Mesenchymal stem cell of adipose (primary cell): ENCODE data around the gene TIMM22.

DNA sequence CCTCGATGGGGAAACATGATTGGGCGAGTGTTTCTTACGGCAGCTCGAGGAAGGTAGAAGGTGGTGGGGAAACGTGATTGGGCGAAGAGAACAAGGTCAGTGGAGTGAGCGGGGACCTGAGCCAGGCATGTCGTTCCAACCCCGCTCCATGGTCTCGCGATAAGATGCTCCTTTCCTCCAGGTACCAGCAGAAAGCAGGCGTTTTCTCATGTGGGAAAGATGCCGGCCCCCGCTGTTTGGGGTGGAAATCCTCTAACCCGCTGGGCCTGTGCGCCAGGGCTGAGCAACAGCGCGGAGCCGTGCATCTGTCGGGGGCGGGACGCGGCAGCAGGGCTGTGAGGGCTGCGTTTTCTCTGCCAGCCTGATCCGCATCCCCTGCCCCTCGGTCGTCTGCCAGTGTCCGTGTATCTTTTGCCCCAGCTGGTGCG is 25.6 kb upstream of the DOC2B start:
- CAGE, long polyA plus RNA: no peak

DNA sequence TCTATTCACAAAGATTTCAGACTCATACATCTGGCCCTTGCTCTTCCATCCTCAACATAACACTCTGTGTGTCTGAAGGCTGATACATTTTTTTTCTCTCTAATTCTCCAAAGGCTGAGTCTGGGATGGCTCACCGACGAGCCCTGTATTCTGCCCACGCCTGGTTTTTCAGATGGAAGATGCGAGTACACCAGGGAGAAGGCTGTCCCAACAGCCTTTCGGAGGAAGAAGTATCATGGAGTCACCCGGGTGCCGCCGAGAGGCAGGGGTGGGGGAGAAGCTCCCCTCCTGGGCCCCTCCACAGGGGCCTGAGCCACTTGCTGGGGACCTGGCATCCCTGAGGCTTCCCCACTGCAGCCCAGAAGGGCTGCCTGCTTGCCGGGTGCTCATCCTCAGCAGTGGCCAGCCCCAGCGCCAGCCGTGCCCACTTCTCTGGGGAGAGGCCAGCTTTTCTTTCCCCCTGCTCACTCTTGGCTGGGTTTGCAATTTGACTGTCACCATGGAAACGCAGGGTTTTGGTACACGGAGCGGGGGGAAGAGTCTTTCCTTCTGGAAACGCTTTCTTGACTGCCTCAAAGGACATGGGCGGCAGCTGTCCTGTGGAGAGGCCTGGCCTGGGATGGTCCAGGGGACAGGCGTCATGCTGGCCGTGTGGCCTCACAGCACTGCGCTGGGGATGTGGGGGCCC is 45.5 kb upstream of the DOC2B start:
- CAGE, long polyA plus RNA: no peak

- CAGE, long polyA plus RNA: no peak
Measured at GRCh38 chr17:333547-334624, 18.7 kb downstream of the RPH3AL start.

DNA sequence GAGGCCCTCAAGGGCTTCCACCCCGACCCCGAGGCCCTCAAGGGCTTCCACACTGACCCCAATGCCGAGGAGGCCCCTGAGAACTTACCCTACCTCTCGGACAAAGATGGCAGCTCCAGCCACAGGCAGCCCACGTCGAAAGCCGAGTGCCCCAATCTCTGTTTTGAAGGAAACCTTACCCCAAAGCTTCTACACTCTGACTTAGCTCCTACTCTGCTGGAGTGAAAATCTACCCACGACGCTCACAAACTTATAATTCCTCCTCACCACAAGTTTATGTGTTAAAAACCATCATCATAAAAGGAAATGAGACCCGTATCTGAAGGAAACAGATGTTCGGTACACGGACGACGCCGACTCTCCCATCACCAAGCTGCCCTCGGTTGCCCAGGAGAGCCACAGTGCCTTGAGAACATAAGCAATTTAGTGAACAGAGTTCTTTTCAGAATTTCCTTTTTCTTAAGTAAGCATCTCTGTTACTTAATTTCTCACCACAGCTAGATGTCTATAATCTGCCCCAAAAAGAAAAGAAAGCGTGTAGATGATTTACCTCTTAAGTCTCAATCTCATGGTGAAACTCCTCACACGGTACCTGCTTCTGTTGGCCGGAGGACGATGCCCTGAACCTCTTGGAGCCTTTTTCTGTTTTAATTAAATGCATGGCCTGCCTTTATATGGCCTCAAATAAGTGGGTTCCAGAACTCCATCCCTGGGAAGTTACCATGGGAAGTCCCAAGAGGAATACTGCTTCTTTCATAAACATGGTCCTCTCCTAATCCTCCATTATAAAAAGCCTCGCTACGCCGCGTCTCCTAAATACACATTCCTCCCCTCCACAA is 4.0 kb downstream of the C17orf97 start:
- CAGE, long polyA plus RNA: no peak

- CAGE, long polyA plus RNA: no peak
Measured at GRCh38 chr17:545115-545801, 135.1 kb downstream of the C17orf97 start.

- CAGE, long polyA plus RNA: no peak
Measured at GRCh38 chr17:559541-560349, 149.6 kb downstream of the C17orf97 start.

DNA sequence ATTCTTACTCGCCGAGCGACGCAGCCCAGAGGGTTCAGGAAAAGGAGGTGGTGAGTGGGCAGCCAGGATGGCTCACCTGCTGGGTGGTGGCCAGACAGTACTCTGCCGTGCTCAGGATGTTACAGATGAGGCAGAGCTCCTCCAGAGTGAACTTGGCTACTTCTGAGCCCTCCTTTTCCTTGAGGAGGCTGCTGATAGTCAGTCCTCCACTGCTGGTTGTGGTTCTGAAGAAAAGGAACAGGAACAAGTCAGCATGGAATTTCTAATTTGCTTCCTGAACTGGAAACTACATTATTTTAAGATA is 150.2 kb downstream of the C17orf97 start:
- CAGE, long polyA plus RNA: no peak

- CAGE, long polyA plus RNA: no peak
Measured at GRCh38 chr17:731725-731992, 737 bp upstream of the TLCD3A start.

DNA sequence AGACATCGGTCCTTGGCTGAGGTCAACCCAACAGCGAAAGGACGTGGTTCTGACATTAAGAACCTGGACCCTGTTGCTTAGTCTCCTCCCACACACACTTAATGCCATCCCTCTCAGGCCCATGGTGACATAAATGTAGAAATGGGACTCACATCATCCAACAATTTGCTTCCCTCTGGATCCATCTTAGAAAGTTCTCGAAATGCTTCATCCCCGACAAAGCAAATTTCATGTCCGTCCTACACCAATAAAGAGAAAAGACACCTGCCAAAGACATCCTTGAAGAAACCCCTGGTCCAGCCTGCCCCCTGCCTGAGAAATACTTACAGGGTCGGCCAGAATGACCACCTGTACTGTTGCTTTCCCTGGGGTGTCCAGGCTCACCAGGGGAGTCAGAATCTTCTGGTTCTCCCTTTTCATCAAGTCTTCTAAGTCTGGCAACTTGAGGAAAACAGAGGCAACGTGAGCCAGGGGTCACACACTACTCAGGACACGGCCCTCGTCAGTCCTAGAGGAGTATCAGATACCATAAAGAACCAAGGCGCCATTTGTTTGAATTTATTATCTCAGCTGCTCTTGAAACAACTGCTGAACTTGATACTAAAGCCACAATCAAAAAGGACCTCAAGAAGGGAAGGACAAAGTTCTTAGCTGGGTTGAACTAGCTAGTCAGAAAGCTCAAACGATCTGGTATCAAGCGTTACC is 12.2 kb downstream of the GLOD4 start:
- CAGE, long polyA plus RNA: no peak

- CAGE, long polyA plus RNA: no peak
Measured at GRCh38 chr17:823478-824091, 41.4 kb downstream of the MRM3 start.

DNA sequence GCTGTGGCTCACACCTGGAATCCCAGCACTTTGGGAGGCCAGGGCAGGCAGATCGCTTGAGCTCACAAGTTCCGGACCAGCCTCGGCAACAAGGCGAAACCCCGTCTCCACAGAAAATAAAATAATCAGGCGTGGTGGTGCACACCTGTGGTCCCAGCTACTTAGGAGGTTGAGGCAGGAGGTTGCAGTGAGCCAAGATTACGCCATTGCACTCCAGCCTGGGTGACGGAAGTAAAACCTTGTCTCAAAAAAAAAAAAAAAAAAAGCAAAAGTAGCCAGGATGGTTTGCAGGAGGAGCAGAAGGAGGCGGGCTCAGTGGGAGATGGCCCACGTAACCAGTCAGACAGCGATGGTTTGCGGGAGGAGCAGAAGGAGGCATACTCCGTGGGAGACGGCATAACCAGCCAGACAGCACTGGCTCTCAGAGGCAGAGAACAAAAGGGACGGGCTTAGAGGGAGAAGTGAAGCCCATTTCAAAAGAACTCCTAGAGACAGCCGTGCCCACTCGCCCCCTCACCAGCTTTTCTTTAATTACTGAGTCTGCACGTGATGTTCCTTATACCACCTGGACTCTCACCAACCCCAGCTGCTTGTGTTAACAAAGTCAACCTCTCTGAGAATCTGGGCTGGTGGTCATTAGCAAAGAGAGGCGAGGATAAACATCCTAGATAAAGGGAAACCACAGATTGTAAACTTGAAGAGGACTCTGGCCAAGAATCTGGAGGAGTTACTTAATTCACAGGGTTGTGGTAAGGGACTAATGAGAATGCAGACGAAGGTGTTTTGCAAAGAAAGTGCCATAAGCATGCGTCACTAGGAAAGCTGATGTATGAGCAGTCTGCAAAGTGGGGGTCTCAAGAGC is 52.0 kb downstream of the NXN start:
- CAGE, long polyA plus RNA: no peak

- CAGE, long polyA plus RNA: no peak
Measured at GRCh38 chr17:948226-948626, 31.4 kb downstream of the NXN start.

DNA sequence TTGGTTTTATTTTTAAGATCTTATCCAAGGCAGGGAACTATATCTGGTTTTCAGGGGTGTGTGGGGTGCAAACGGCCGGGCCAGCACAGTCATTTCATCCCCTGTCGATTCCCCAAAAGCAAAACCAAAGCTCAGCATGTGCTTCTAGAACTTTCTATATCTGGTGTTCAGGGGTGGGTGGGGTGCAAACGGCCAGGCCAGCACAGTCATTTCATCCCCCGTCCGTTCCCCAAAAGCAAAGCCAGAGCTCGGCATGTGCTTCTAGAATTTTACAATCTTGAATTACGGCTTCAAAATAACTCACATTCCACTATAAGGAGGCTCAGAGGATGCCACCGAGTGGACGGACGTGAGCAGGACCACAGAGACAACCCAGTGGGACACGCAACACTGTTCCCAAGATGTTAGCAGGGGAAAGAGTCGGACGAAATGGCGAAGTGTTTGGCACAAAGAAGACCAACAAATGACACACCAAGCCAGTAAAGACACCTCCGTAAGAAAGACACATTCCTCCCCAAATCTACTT is 29.1 kb downstream of the NXN start:
- CAGE, long polyA plus RNA: no peak

- CAGE, long polyA plus RNA: no peak
Measured at GRCh38 chr17:974961-975731, 4.4 kb downstream of the NXN start.

- CAGE, long polyA plus RNA: no peak
Measured at GRCh38 chr17:977796-978749, 1.5 kb downstream of the NXN start.

DNA sequence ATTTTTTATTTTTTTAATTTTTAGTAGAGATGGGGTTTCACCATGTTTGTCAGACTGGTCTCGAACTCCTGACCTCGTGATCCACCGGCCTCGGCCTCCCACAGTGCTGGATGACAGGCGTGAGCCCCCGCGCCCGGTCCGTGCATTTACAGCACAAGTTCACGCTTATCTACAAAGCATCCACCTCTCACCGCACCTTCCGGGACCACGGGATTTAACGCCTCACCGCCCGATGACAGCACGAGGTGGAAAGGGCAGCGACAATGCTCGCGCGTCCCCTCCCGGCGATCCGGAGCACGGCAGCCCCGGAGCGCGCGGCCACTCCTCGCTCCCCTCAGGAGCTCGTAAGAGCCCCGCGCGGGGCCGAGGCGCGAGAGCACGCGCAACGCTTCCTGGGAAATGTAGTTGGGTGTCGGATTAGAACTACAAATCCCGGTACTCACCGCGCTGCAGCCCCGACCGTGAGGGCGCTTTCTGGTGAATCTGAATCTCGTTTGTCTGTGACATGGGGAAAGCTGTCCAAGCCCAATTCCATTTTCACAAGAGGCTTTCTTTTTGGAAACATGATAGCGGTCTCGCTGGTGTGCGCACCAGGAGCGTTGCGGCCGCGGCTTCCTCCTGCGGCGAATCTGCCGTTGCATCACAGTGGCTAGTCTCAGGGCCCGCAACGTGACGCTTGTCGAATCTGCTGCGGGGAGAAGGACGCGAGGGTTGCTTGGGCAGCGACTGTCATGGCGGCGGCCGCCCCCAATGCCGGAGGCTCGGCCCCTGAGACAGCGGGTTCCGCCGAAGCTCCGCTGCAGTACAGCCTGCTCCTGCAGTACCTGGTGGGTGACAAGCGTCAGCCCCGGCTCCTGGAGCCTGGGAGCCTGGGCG is at the start of gene TIMM22:
Gene TIMM22 (plus strand): TSS at position 718 of the 876 bp plus-strand sequence.
- CAGE, long polyA plus RNA: no peak

- CAGE, long polyA plus RNA: no peak
Measured at GRCh38 chr17:1078619-1079419, 81.9 kb downstream of the TIMM22 start.

DNA sequence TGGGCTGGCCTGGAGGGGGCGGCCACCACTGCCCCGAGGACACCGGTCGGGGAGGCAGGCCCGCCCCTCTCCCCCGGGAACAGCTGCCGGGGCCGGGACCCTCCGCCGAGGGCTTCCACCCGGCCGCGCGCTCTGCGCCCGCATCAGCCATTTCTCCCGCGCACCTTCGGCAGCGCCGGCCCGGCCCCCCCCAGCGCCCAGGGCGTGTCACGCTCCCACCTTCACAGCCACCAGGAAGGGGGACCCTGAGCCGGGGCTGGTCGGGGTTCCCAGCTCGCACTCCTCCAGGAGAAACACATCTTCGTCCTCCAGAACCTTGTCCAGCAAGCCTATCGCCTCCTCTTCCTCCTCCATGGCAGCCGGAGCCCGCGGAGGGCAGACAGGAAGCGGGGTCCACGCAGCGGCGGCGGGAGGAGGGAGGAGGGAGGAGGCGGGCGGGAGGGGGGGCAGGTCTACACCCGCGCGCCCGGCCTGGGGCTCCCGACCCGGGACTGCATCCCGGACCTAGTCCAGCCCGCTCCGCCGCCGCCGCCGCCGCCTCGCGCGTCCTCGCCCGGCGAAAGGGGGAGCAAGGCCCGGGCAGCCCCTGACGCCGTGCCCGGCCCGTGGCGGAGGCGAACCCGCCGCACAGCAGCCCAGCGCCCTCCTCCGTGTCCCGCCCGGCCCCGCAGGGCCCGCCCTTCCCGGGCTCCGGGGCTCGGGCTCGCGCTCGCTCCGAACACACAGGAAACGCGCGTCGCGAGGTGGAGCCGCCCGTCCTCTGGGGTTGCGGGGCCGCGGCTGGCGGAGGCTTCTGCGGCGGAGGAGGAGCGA is 70.9 kb downstream of the ABR start:
- CAGE, long polyA plus RNA: no peak

DNA sequence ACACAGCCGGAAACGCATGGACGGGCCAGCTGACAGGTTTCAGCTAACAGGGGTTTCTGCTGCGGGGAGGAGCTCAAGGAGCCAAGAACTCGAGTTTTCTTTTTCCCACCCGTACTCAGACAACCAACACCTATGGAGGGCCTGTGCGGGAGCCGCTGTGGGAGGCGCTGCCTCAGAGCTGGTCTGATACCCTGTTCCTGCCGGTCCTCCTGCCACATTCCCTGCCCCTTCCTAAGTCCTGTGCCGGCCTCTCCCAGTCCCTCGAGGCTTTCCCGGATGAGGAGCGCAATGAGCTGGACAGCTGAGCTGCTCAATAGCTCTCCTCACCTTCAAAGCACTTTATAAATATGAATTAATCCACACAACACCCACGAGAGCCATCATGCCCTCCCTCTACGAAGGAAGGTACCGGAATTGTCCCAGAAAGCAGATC is 6.2 kb downstream of the ABR start:
- CAGE, long polyA plus RNA: no peak

DNA sequence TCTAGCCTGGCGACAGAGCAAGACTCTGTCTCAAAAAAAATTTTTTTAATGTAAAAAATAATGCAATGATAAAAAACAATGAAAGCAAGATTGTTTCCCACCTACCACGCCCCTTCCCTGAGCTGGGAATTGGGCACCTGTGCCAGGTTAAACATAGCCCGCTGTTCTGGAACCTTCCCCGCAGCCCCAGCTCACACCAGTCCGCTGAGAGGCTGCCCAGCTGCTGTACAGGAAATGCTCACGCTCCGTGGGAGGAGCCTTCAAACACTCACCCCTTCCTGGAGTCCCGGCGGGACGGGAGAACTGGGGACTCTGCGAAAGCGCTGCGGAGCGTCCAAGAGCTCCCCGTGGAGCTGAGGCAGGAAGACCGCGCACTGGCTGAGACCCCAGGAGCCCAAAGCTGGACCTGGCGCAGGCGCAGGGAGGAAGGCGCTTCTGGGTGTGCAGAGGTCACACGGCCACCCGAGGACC is 16.6 kb upstream of the BHLHA9 start:
- CAGE, long polyA plus RNA: no peak